Skeletal muscle satellite cell (primary cell): ENCODE results near the genes BFSP2 and SLCO2A1.

- CAGE, long polyA plus RNA: no peak
These were observed 13.0 kb downstream of the PIK3R4 start for GRCh38 chr3:130733498-130734213.

DNA sequence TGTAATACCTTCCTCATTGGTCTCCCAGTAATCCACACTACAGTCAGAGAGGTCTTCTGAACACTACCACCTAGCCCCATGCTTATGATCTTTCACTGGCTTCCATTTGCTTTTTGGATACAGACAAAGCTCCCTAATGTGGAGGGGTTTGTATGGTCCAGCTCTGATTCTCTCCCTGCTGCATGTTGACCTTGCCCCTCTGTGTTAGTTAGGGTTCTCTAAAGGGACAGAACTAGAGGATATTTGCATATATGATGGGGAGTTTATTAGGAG, 36.4 kb upstream of the ATP2C1 start:
- CAGE, long polyA plus RNA: no peak

DNA sequence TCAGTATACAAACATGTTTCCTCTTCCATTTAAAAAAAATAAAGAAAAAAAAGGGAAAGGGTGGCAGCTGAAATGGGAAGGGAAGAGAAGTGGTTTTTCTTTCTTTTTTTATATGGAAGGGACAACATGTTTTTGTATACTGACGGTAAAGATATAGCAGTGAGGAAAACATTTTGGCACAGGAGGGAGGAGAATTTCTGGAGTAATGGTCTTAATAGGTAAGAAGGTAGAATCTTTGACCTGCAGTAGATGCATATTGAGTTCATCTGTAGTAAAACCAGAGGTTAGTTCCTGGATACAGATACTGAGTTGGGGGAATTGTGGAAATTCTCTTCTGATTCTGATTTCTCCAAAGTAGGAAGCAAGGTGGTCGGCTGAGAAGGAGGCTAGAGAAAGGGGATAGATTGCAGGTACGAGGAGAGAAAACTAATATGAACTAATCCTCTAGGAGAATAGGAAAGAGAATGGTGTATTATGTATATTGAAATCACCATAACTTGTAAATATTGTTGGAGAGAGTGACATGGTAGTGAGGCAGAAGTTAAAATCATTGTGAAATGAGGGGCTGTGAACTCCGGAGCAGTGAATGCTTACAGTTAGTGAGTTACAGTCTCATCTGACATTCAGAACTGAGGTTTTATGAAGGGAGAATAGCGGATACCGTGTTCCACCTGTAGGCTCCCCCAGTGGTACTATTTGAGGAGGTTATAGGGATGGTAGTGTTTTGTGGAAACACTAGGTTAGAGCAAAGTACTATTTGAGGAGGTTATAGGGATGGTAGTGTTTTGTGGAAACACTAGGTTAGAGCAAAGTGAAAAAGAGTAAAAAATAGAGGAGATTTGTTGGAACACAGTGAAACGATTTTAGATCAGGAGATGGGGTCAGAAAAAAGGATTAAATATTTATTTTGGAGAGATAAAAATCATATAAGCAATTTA, 34.8 kb downstream of the ASTE1 start:
- CAGE, long polyA plus RNA: no peak

DNA sequence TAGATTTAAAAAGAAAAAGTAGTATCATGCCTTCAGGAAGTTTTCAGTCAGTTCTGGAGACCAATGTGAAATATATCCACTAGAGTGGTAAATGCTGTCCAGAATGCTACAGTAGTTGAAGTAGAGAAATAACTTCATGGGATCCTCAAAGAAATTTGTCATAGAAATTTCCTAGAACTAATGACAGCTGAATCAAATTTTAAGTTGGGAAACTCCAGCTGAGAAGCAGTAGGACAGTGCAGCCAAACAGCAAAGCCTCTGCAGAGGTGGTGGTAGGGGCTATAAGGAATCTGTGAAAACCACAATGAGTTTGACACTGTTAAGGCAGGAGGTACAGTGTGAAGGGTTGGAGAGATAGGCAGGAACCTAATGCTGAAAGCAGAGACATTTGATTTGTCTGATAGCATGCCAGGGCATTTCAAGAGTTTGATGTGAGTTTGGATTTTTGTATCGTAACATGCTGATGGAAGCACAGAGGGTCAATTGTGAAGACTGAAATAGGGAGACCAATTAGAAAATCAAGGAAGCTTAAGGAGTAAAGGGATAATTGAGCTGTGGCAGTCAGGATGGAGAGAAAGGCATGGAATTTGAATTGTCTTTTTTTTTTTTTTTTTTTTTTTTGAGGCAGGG, 22.0 kb downstream of the ASTE1 start:
- CAGE, long polyA plus RNA: no peak

DNA sequence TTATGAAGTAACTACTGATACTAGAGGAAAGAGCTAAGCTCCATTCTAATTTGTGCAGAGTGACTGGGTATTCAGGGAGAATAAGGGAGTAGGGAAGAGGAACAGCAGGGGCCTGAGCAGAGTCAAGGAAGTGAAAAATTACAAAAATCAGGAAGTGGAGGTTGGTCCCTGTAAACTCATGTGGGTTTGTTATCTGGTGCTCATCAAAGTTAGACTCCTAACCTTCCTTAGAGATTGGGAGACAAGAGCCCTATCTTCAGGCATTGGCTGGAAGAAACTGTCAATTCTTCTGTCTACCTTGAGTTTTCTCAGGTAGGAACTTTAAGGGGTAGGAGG, 82.5 kb downstream of the NEK11 start:
- CAGE, long polyA plus RNA: no peak

- CAGE, long polyA plus RNA: no peak
These were observed 49.6 kb upstream of the NUDT16 start for GRCh38 chr3:131331973-131332459.

GRCh38 chr3:131361509-131362578, 19.7 kb upstream of the NUDT16 start:
- CAGE, long polyA plus RNA: start-site peak on the plus strand at chr3:131361845-131361921, 18 and 20 reads in 2 replicates

DNA sequence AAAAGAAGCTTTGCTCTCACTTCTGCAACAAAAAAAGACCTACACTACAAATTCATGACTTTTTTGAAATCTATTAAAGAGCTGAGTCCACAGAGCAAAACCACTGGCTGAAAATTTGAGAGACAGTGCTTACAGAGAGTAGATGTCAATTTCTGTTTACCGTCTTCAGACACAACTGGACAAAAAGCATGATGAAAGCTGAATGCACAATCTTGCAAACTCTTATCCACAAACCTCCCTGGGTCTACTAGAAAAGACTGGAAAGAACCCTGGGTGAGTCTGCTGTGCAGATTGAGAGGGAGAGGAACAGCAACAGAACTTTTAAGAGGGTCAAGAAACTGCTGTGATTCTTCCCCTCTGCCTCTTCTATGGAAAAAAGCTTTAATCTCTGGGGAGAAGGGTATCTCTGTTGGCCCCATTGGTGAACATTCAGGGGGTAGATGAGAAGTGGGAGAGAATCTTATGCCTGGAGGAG, 2.7 kb downstream of the DNAJC13 start:
- CAGE, long polyA plus RNA: no peak

- CAGE, long polyA plus RNA: no peak
These were observed 46.3 kb upstream of the ACKR4 start for GRCh38 chr3:132550638-132551347.

- CAGE, long polyA plus RNA: no peak
These were observed 752 bp downstream of the ACAD11 start for GRCh38 chr3:132658793-132659321.

- CAGE, long polyA plus RNA: no peak
These were observed 21.5 kb downstream of the UBA5 start for GRCh38 chr3:132681474-132682153.

DNA sequence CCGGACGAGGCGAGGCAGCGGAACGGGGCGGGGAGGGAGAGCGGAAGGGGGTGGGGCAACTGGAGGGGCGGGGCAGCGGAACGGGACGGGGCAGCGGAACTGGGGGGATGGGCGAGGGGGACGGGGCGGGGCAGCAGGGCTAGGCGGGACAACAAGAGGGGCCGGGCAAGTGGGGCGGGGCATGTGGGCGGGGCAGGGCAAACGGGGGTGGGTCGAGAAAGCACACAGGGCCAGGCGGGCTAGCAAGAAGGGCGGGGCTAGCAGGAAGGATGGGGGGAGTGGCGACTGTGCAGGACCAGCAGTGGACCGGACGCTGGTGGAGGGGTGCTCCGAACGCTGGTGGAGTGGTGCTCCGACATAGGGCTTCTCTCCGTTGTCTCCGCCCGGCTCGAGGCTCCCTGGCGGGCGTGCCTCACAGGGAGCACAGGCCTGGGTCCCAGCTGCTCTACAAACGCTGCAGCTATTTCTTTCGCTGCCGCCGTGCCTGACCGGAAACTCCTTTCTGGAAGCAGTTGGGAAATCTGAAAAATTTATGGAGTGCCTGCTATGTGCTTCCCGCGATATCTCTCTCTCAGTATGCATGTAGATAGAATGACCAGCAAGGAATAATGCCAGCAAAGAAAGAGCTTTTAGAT, 600 bp upstream of the NPHP3 start:
- CAGE, long polyA plus RNA: no peak

- CAGE, long polyA plus RNA: no peak
These were observed at the start of gene BFSP2 for GRCh38 chr3:133400004-133400339. TSS of gene BFSP2 (plus strand) at chr3:133400056.

GRCh38 chr3:133403618-133403877, 3.7 kb downstream of the BFSP2 start:
- CAGE, long polyA plus RNA: no peak

DNA sequence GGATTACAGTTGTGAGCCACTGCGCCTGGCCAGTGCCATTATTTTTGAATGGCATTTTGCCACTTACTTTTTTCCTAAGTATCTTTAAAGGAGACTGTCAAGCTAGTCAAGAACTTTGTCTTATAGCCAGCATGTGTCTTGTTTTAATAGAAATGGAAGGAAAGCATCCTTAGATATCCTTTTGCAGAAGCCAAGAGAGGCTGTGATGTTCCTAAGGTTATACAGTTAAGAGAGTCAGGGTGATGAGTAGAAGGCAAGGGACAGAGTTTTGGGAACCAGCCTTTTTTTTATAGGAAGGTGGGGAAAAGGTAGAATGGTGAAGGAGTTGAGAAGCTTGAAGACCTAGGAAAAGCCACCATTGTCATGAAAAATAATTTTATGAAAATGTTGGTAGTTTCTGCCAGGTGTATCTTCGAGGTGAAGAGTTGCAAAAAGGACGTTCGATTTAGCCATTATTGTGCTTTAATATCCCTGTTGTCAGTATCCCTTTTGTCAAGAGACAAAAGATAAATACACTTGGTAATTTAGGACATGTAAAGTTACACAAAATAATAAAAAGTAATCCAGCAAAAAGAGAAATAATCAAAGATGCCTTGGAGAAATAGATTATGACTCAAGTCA, 9.0 kb downstream of the CDV3 start:
- CAGE, long polyA plus RNA: no peak

GRCh38 chr3:133659004-133659203, 2.8 kb downstream of the TOPBP1 start:
- CAGE, long polyA plus RNA: no peak

DNA sequence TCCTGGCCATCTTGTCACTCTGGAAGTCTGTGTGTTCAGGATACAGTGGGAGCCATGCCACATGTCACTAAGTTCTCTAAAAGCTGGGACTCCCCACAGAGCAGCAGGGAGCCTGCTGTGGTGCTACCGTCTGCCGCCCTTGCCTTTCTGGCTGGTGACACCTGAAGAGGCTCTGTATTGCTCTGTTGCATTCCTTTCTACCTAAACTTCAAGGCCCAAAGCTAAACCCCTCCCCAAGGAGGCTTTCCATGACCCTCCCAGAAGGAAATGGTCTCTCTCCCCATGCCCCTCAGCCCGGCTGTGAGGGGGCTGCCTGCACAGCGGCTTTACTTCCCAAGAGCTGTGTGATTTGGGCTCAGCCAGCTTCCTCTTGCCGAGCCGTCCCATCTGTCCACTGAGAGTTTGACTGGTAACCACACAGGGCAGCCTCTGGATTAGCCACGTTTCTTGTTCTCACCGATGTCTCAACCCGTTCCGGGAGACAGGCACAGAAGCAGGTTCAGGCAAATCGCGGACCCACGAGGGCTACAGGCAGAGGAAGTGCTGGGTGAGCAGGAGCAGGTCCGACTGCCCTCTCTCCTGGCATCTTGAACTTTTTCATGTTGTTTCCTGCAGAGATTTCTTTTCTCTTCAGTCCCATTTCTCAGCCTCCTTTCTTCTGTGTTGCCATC, 11.0 kb downstream of the TF start:
- CAGE, long polyA plus RNA: no peak

GRCh38 chr3:133763772-133764546, 17.8 kb downstream of the TF start:
- CAGE, long polyA plus RNA: no peak

- CAGE, long polyA plus RNA: no peak
These were observed 9.7 kb downstream of the SLCO2A1 start for GRCh38 chr3:134019707-134020677.

DNA sequence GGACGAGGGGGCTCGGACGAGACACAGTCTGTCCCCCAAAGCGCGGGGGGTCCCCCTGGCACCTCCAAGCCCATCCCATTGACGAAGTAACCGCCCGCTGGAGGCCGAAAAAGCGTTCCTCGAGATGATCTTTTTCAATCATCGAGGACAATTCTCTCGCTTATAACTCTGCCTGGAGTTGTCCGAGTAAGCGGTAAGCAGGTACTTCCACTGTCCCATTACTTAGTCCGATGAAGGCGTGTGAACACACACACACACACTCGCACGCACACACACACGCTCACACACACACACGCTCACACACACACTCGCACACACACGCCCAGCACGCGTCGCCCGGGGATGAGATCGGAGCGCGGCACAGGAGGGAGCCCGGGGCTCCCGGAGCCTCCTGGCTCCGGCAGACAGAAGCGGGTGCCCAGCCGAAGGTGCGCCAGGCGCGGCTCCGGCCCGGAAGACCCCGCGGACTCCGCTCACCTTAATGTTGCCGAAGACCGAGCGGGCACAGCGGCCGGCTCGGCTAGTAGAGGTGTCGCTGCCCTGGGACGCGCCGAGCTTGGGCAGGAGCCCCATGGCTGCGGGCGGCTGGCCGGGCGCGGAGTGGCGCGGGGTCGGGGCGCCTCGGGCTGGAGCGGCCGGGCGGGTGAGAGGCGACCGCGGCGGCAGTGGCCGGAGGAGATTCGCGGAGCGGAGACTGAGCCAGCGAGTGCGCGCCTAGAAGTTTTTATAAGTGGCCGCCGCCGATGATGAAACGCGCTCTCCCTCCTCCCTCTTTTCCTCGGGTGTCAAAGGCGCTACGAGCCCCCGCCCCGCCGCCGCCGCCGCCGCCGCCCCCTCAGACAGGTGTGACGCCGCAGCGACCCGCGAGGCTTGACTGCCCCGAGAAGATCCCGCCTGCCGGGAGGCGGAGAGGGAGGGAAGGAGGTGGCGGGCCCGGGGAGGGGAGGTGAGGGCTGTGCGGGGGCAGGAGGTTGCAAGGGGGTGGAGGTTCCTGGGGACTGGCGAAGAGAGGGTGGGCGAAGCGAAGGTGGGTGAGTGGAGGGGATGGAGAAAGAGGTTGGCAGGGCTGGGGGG, at the start of gene SLCO2A1:
Gene SLCO2A1, minus strand, starts transcription at position 696 of the 1,074 bp plus-strand sequence.
- CAGE, long polyA plus RNA: no peak